SK-N-MC (cell line): ENCODE measurements around a stretch of chr7.

DNA sequence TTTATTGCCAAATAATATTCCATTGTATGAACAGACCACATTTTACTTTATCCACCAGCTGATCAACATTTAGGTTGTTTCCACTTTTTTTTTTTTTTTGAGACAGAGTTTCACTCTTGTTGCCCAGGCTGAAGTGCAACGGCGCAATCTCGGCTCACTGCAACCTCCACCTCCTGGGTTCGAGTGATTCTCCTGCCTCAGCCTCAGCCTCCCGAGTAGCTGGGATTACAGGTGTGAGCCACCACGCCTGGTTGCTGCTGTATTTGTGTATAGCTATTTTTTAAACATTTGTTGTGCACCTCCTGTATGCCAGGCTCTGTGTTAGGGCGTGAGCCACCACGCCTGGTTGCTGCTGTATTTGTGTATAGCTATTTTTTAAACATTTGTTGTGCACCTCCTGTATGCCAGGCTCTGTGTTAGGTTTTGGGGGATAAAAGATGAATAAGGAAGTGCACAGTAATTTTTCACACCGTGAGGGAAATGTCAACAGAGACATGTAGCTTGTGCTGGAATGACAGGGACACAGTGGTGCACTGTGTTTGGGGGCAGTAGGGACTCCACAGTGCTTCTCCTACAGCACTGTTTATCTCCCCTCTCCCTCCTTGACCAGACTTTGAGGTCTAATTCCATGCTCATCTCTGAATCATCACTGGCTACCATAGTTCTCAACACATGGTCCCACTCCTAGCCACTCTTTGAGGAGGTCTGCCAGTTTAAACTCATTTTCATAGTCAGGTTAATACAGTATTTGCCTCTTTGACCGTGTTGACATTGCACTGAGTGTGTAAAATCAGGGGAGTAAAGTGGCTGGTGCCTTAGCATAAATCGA, 89.2 kb downstream of the GALNT11 start:
- RRBS, result no CpG with 5 or more reads among the region's 11 CpGs

DNA sequence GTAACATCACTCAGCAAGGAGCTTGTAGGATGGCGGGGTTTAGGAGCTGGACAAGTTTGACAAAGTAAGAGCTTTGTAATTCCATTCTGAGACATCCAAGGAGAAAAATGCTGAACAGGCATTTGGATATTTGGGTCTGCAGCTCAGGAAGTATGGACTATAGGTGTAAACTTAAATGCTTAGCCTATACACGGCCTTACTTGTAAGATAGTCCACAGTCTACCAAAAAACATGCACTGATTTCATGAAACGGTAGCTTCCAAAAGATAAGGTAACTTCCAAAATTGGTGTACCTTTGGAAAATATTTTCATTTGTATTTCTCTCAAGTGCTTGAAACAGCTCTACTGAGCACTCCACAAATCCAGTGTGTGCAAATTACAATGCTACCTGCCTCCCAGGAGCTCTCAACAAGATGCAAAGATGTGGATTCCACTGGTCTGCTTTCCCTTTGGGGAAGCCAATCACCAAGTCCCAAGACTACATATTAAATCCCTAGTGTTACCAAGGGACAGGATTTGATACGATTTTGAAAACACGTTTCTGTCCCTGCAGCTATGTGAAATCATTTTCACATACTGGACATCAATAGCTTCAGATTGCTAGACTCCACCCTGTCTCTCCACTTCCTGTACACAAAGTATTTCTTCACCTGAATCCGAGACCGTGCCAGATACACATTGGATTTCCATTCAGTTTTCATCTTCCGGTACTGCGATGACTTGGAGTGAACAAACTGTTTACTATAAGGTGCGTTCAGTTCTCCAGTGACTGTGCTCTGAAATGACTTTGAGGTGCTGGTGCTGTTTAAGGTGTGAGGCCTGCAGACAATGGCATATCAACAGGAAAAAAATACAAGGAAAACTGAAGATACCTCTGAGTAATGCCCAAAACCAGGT, 118.8 kb downstream of the GALNT11 start:
- RRBS, result no CpG with 5 or more reads among the region's 10 CpGs

GRCh38 chr7:152176897-152178077, 151.8 kb downstream of the GALNT11 start:
- RRBS, result no CpG with 5 or more reads among the region's 12 CpGs

DNA sequence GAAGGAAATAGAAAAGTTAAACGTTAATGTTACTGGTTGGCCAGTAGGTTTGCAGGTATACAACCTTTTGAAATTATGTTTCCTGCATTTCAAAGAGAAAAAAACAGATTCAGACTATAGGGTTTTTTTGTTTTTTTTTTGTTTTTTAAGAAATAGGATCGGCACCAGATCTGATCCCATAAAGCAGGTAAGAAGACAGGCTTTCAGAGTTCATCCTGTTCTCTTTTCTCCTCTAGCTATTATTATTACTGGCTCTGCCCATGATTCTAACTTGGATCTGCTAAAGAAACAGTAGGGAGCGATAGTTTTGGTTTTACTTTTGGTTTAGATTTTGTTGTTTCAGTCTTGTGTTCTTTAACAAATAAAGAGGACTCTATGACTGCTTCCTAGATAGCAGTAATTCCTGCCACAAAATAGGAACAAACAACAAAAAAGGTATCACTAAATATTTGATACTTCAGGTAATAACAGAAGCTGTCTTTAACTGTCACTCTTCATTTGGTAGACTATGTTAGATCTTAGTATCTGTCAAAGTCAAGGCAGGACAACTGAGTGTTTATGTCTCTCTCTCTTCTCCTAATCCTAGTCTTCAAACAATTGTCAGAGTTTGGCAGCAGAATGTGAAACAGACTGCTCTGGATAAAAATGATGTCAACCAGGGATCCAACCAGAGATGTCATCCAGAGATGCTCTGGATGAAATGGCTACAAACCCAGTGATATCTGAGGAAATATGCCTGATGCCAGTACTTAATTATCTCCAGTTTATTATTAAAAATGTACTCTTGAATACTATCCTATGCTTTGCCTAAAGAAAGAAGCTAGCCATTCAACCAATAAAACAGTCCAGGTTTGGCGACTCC, 99.8 kb downstream of the KMT2C start:
- RRBS, result no CpG with 5 or more reads among the region's 4 CpGs

DNA sequence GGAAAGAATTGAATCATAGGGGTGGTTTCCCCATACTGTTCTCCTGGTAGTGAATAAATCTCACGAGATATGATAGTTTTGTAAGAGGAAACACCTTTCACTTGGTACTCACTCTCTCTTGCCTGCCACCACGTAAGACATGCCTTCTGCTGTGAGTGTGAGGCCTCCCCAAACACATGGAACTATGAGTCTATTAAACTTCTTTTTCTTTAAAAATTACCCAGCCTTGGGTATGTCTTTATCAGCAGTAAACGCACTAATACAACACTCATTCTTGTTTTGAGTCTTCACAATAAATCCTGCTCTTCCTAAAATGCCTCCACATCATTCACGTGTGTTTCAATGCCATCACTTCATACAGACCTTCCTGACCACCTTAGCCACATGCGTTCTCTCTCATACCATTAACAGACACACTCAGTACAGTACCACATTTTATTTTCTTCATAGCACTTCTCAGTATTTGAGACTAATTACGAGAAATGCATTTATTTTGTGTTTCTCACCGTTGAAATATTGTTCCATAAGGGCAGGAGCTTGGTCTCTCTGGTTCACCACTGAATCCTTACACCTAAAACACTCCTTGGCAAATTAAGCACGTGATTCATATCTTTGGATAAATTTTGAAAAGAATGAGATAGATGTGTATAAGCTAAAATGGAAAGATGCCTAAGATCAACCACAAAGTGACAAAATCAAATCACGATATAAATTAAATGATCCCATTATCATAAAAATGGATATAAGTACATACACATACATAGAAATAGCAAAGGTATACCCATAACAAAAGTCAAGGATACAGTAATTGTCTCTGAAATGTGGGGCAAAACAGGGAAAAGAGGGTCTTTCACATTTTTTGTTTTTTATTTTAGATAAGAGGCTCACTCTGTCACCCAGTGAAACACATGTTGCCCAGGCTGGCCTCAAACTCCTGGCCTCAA, 37.8 kb downstream of the KMT2C start:
- RRBS, result no CpG with 5 or more reads among the region's 9 CpGs

DNA sequence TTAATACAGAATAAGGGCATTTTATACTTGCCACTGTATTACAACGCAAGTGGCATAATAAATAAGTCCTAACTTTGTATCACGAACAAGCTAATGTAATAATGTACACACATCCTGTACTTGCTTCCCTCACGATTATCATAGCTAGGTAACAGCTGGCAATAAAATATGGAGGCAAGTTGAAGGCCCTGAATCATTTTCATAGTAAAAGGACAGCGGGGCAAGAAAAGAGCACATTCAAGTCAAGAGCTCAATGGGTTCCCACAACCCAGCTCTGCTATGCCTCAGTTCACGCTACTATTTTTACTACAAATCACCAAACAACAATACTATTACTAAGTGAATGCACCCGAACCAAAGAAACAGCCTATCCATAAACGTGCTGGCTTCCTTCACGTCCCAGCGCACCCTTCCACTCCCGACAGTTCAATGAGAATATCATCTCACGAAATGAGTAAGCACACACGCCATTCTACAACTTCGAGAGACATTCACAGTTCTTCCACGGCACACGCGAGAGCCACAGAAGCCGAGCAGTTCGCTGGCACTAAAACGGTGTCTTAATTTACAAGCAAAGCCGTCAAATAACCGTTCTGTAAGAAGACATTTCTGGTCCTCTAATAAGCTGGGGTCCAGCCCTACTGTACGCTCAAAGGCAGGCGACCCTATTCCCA, 1.5 kb downstream of the KMT2C start:
- RRBS, result no CpG with 5 or more reads among the region's 23 CpGs

- RRBS, result no CpG with 5 or more reads among the region's 4 CpGs
Observed at GRCh38 chr7:152807855-152808180, 48.3 kb downstream of the ACTR3B start.

- RRBS, result no CpG with 5 or more reads among the region's 3 CpGs
Observed at GRCh38 chr7:153407708-153408928, 644.1 kb upstream of the DPP6 start.

DNA sequence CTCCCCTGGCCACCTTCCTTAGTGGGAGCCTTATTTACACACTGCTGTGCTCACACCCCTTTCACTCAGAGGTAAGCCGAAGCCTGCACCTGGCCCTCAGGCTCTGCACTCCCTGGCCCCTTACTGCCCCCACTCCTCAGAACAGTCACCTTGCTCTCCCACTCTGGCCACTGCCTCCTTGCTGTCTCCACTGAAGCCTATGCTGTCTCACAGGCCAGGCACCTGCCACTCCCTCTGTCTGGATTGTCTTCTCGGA, 390.7 kb downstream of the DPP6 start:
- RRBS, result no CpG with 5 or more reads among the region's 2 CpGs

GRCh38 chr7:154983128-154983376, 19.9 kb downstream of the PAXIP1 start:
- RRBS, result no CpG with 5 or more reads among the region's 3 CpGs

GRCh38 chr7:155239458-155239966, 58.2 kb upstream of the INSIG1 start:
- RRBS, result no CpG with 5 or more reads among the region's 14 CpGs

DNA sequence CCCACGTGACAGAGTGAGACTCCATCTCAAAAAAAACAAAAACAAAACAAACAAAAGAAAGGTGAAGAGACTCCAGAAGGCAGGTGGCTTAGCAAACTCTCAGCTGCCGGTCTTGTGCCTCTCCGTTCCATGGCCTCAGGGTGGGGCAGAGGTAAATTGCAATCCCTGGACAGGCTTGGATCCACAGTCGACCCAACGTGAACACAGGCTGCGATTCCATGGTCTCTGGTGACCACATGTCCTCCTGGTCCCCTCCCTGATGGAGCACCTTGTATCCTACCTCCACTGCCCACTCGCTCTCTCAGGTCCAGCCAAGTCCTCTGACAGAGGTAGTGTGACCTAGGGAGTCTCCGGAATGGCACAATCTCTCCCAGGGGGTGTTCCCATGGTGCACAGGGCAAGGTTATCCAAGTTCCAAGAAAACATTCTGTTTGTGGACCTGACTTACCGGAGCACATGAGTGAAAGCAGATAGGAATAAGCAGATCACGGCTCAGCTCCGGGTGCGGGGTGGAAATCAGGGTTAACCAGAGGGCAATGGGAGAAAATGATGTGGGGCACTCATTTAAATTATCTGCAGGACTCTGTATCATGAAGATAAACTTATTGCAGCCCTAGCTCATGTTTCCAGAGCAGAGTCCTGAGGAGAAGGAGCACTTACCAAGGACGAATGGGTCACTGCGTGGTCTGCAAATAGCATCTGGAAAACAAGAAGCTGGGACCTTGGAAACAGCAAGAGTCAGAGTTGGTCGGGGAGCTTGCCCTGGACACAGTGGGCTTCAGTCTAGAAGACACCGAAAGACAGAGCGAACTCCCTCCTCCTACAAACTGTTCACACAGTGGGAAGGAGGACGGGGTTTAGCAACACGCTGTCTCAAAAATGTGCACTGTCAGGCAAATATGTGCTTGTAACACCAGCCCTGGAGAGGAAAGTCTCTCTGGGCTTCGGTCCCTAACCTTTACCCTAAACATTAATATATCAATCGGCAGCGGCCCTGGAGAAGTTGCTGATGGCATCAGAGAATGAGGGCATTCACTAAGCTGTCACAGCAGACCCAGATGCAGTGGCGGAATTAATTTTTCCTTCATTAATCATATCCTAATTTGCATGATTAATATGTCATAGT, 45.7 kb upstream of the INSIG1 start:
- RRBS, result 59% methylated on average over 2 of the region's 23 CpGs

- RRBS, result no CpG with 5 or more reads among the region's 7 CpGs
Observed at GRCh38 chr7:155308236-155308685, 10.6 kb downstream of the INSIG1 start.

GRCh38 chr7:155333815-155334107, 36.1 kb downstream of the INSIG1 start:
- RRBS, result no CpG with 5 or more reads among the region's 7 CpGs

- RRBS, result 8% methylated on average over 32 of the region's 53 CpGs
Observed at GRCh38 chr7:155466715-155467290, 8.9 kb downstream of the EN2 start.

DNA sequence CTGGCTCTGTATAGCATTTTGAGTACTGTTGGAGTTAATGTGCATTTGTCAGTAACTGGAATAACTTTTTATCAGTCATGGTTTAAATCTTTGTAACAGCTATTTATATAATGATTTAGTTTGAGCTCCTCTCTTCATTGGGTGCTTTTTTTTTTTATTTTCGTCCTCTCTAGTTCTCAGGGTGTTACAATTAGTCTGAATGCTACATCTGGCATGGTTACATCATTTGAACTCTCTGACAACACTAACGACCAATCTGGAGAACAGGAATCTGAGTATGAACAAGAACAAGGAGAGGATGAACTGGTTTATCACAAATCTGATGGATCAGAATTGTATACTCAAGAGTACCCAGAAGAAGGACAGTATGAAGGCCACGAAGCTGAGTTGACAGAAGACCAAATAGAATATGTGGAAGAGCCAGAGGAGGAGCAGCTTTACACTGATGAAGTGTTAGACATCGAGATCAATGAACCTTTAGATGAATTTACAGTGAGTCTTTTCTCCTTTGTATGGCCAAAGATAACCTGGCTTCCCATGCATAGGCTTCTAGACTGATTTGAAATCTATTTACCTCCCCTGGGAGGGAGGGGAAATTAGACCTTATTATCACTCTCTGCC, 36.1 kb downstream of the RBM33 start:
- RRBS, result no CpG with 5 or more reads among the region's 4 CpGs

DNA sequence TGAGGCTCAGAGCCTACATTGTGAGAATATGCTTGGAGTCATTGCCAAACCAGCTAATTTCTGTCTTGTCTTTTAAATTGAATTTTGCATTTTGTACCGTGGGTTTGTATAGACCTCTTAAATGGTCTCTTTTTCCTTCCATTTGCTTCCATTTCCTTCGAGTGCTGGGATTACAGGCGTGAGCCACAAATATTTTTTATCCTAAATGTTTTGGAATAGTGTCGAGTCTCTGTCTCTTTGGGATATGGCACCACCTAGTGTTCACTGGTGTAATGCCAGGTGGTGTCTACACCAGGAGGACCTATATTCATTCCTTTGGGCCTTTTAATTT, 44.0 kb downstream of the SHH start:
- RRBS, result no CpG with 5 or more reads among the region's 4 CpGs

DNA sequence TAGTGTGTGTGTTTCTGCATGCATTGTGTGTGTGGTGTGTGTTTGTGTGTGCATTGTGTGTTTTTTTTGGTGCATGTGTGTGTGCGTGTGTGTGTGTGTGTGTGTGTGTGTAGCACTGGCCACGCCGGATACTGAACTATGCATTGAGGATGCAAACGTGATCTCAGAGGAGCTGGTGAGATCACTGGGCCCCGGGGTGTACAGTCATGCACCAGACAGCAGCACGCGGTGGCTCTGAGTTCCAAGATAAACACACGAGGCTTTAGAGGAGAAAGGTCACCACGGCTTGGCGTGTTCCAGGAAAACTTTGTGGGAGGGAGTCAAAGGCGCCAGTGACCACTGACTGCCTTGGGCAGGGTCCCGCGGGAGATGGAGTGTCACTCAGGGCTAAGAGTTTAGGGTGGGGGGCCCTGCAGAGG, 106.7 kb upstream of the SHH start:
- RRBS, result 35% methylated on average over 3 of the region's 13 CpGs

- RRBS, result no CpG with 5 or more reads among the region's 10 CpGs
Observed at GRCh38 chr7:155962240-155962843, 150.1 kb upstream of the SHH start.

DNA sequence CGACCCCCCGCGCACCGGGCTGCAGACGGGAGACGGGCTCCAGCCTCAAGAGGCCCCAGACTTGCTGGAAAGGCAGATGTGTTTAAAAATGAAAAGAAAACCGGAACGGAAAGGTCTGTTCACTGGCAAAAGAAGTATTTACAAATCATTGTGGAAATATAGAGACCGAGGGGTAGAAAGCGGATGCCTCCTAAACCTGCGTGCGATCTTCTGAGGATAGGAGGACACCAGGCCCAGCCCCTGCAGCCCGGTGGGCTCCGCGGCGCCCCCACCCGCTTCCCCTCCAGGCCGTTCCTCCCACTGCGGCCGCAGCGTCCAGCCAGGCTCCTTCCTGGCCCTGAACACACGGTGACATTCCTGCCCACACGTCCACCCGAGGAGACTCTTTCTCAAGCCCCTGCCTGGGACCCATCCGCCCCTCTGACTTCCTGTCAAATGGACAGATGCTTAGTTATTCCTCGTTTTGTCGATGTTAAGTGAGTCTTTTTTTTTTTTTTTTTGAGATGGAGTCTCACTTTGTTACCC, 32.5 kb upstream of the RNF32 start:
- RRBS, result 5% methylated on average over 3 of the region's 27 CpGs